Measurements from ENCODE around the genes ECRG4, SLC5A7 and LIMS1.

GRCh38 chr2:105437590-105438144, 38.8 kb upstream of the FHL2 start:
- RAMPAGE, long total RNA: no peak
- RRBS: no CpG with 5 or more reads among the region's 3 CpGs

DNA sequence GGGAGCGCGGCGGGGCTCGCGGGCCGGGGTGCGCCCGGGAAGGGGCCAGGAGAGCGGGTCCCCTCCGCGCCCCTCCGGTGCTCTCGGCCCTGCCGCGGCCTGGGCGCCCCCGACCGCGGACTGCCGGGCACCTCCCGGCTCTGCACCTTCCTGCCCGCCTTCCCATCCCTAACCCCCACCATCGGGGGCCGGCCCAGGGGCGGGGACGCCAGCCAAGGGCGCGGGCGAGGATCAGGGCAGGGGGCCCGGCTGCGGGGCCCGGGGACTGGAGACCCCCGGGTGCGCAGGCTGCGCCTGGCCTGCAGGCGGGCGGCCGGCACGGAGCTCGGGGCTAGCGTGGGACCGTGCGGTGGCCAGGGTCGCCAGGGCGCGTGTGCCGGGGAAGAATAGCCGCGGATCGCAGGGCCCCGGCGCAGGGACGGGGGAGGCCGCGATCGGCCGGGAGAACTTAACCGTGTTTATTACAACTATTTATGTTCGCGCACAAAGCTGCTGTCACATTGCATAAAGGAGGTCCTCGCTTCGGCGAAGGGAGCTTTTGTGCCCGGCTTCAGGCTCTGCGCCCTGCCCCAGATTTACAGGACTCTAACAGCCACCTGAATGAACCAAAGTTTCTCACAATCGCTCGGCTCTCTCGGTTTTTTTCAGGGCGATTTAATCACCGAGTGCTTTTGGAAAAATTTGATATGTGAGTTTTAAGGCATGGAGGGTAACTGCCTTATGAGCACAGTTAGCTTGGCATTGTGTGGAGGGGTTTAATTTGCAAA, 671 bp downstream of the NCK2 start:
- RAMPAGE, long total RNA: no peak
- RRBS: under 1% methylated on average over 38 of the region's 70 CpGs

GRCh38 chr2:105746418-105747255, 1.9 kb downstream of the NCK2 start:
- RAMPAGE, long total RNA: no peak
- RRBS: no CpG with 5 or more reads among the region's 17 CpGs

DNA sequence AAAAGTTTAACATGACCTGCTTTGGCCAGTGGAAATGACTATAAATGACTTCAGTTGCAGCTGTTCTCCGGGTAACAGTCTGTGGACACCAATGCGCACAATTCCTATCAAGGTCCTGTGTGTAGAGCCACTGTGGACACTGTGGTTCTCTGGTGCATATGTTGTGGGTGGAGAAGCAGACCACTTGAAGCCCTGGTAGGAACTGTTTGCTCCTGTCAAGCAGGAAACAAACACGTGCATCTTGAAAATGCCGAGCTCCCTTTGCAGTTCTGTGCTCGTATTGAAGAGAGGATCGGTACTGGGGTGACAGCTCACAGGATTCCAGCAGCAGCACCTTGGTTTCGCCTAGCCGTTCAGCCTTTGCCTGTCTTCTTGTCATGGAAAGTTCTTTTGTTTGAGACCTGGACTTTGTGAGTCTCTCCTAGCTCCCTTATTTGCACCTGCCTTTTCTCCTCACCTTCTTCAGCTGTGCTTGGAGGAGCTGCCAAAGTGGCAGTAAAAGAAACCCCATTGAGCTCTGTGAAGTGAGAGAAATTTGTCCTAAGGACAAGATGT, 32.9 kb downstream of the NCK2 start:
- RAMPAGE, long total RNA: no peak
- RRBS: no CpG with 5 or more reads among the region's 8 CpGs

DNA sequence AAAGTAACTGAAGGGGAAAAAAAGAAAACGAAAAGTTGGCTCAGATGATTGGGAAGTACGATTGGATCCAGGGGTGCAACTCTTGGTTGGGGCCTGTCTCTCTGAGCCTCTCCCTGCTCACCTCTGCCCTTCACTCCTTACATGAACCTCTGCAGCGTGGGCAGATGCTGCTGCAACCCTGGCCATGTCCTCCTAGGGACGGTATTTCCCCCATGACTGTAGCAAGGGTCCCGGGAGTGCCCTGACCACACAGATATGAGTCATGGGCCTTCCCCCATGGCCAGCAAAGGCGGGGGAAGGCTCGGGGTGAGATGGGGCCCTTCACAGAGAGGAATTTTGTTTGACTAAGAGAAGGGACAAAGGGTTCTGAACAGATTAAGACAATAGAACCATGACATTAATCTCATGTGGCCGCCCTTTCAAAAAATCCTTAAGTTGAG, 129.0 kb downstream of the NCK2 start:
- RAMPAGE, long total RNA: no peak
- RRBS: no CpG with 5 or more reads among the region's 8 CpGs

DNA sequence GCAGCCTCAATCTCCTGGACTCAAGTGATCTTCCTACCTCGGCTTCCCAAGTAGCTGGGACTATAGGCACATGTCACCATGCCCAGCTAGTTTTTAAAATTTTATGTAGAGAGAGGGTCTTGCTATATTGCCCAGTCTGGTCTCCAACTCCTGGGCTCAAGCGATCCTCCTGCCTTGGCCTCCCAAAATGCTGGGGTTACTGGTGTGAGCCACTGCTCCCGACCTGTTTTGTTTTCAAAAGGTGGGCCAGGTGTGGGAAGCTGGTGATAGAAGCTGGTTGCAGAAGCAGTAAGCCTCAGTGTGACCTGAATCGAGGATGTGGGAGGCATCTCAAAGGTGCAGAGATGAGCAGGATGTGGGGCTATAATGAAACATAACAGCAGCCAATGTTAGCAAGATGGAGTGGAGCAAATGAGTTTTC, 136.2 kb upstream of the ECRG4 start:
- RAMPAGE, long total RNA: no peak
- RRBS: no CpG with 5 or more reads among the region's 4 CpGs

GRCh38 chr2:105934032-105934373, 131.5 kb upstream of the ECRG4 start:
- RAMPAGE, long total RNA: no peak
- RRBS: no CpG with 5 or more reads among the region's 3 CpGs

DNA sequence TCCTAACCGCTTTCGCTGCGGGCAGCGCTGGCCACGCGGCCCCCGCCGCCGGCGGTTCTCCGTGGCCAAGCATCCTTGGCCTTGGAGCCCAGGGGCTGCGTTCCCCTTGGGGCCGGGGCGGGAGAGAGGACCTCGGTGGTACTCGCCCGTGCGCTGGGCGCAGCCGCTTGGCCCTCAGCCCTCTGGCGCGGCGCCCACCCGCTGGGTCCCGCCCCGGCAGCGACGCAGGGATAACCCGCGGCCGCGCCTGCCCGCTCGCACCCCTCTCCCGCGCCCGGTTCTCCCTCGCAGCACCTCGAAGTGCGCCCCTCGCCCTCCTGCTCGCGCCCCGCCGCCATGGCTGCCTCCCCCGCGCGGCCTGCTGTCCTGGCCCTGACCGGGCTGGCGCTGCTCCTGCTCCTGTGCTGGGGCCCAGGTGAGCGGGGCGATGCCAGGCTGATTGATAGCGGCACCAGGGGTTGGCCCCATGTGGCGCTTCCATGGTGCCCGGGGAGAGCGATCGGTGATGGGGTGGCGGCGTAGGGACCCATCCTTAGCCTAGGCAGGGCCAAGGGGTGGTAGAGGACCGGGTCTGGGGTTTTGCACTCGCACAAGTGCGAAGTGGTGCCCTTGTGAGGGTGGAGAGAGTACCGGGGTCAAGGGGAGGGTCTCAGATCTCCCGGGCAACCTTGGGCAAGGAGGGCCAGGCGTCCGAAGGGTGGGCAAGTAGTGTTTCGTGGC, at the start of gene ECRG4:
Gene ECRG4 (plus strand): TSS at position 260 of the 720 bp plus-strand sequence.
- RAMPAGE, long total RNA: no peak
- RRBS: 4% methylated on average over 39 of the region's 67 CpGs

DNA sequence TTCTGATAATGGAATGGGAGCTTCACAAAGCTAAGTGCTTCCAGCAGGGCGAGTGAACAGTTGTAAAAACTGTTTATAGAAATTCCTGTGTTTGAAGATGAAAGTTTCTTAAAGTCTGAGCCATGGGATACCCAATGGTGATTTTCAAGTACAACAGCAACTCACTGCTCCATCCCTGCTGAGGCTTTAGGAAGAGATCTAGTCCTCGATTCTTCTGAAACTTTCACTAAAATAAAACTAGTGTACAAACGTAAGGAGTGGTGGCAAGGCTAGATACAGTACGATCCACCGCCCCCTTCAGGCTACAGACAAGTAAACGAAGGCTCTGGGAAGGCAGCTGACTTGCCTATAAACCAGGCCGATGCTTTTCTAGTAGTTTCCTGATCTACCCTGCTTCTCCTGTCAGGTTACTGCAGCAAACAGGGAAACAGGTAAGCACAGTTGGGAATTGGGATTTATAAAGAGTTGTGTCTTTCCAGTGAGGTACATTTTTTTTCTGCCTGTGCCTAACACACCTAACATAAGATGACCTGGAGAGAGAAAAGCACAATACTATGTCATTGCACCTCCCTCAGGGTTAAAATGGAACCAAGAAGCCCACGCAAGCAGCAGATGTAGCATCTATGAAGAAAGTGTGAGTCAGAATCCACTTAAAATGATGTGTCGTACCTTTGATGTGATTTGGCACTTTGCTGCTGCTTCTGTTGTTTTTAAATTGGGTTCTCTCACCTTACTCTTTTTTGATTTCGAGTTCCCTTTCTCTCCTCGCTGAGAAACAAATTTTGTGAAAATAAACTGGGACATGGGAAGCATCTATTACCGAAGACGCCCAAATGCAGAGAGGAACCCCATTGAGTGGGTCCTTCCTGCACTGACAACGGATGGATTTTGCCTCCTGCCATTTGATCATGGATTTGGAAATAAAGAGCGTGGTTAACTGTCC, 20.0 kb downstream of the ECRG4 start:
- RAMPAGE, long total RNA: no peak
- RRBS: no CpG with 5 or more reads among the region's 15 CpGs

DNA sequence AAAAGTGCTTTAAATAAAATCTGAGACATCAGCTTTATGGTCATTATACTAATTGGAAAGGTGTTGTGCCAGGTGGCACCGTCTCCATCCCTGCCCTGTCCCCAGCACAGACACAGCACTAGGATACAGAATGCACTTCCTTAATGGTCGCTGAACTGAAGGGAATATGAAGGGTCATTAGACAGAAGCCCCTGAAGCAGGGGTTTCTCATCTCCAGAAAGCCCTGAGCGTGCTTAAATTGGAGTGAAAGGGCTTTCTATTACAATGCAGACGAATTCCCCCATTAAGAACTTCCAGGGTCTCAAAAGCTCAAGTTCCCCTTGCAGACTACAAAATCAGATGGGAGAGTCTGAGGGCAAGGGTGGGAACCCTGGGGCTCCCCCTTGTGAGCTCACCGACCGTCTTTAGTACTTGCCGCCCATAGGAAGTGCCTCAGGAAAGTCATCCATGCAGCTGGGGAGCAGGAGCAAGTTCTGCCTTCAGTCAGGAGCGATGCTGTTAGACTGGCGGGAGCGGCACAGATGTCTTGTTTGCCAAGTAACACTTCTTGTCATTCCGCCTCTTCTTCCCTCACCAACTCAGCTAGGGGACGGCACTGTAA, 34.4 kb downstream of the UXS1 start:
- RAMPAGE, long total RNA: no peak
- RRBS: no CpG with 5 or more reads among the region's 12 CpGs

- RAMPAGE, long total RNA: no peak
- RRBS: 90% methylated on average over 2 of the region's 16 CpGs
Measured at GRCh38 chr2:106343198-106343598, 125.0 kb downstream of the RGPD3 start.

DNA sequence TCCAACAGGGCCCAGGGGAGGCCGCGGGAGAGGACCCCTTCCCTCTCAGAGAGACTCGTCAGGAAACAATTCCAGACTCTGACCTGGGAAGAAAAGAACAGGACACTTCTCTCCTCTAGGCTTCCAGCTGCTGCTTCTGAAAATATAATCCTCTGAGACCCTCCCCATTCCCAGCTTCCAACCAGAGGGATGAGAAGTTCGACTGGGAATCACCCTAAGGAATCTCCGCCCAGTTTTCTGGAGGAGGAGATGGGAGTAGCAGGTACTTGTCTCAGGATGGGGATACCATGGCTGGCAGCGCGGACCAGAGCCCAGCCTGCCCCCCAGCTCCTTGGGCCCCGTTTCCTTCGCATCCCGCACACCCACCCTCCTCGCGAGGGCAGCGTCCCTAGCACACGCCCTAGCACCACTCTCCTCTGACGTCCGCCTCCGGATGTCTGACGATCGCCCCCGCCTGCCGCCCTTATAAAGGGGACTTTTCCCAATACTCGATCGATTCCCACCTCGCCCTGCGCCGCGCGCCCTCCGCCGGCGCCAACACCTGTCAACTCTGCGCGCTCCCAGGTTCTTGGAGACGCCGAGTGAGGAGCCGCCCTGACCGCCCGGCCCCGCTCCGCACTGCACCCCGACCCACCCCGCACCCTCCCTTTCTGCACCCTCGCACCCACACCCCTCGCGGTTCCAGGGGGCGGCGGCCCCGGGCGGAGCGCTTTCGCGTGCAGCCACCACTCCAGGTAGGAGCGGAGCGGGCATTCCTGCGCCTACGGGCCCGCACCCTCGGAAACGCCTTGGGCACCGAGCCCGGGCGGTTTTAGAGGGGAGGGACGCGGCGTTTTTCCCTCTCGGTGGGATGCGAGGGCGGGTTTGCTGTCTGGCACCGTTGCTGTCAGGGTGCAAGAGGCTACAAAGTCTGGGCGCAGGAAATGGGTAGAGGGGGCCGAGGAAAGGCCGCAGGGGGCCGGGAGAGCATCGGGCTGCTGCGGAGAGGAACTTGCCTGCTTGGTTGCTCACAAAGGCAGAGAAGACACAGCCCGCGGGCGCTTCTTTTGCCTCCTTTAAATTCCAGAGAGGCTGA, at the start of gene SLC5A7:
Gene SLC5A7 (plus strand): TSS at position 495 of the 1,075 bp plus-strand sequence.
- RAMPAGE, long total RNA: no peak
- RRBS: 2% methylated on average over 29 of the region's 78 CpGs

DNA sequence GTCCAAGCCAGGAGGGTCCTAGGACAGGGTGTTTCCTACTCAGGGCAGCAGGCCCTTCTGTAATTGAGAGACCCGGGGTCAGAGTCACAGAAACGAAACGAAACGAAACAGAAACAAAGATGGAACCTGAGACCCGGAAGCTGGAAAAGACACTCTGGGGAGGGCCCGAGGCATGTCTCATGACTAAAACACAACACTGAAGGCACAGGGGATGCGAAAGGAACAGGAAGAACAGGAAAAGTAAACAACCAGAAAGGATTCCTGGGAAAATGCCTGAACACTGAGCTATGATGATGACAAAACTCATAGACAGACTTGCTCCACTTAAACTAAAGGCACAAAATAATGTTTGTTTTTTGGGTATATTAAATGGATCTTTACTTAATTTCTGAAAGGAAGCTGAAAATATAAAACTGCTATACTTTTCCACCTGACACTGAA, 16.7 kb upstream of the SULT1C2 start:
- RAMPAGE, long total RNA: no peak
- RRBS: 57% methylated on average over 2 of the region's 7 CpGs

DNA sequence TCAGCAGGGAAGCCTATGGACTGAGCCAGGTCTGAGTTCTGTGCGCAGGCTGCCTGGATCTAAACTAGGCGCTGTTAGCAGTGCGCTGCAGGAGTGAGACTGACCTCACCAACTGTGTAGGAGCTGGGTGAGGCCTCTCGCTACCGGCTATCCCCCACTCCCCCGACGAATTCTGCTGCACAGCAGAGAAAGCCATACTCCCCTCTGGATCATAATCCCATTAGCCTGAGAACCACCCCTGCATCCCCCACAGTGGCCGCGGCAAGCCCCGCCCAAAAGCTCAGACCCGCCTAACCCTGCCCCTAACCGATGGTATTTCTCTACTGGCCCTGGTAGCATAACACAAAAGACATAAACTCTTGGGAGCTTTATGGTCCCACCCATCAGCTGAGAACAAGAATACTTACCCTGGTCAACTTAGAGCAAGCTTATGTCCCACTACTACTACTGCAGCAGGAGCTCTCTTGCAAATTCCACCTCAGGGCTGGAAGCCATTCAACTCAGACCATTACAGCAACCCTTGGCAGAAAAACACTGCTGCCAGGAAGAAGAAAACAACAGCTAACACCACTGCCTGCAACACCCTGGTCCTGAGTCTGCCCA, 28.0 kb downstream of the SULT1C2 start:
- RAMPAGE, long total RNA: no peak
- RRBS: no CpG with 5 or more reads among the region's 12 CpGs

- RAMPAGE, long total RNA: no peak
- RRBS: no CpG with 5 or more reads among the region's 26 CpGs
Measured at GRCh38 chr2:108449376-108450284, 624 bp downstream of the GCC2 start.

DNA sequence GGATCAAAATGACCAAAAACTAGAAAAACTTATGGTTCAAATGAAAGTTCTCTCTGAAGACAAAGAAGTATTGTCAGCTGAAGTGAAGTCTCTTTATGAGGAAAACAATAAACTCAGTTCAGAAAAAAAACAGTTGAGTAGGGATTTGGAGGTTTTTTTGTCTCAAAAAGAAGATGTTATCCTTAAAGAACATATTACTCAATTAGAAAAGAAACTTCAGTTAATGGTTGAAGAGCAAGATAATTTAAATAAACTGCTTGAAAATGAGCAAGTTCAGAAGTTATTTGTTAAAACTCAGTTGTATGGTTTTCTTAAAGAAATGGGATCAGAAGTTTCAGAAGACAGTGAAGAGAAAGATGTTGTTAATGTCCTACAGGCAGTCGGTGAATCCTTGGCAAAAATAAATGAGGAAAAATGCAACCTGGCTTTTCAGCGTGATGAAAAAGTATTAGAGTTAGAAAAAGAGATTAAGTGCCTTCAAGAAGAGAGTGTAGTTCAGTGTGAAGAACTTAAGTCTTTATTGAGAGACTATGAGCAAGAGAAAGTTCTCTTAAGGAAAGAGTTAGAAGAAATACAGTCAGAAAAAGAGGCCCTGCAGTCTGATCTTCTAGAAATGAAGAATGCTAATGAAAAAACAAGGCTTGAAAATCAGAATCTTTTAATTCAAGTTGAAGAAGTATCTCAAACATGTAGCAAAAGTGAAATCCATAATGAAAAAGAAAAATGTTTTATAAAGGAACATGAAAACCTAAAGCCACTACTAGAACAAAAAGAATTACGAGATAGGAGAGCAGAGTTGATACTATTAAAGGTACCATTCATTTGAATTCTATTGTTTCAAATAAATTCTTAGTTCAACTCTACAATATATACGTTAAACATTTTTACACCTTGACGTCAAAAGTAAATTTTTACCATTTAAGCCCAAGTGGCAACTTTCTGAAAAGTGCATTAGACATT, 22.6 kb downstream of the GCC2 start:
- RAMPAGE, long total RNA: no peak
- RRBS: no CpG with 5 or more reads among the region's 5 CpGs

DNA sequence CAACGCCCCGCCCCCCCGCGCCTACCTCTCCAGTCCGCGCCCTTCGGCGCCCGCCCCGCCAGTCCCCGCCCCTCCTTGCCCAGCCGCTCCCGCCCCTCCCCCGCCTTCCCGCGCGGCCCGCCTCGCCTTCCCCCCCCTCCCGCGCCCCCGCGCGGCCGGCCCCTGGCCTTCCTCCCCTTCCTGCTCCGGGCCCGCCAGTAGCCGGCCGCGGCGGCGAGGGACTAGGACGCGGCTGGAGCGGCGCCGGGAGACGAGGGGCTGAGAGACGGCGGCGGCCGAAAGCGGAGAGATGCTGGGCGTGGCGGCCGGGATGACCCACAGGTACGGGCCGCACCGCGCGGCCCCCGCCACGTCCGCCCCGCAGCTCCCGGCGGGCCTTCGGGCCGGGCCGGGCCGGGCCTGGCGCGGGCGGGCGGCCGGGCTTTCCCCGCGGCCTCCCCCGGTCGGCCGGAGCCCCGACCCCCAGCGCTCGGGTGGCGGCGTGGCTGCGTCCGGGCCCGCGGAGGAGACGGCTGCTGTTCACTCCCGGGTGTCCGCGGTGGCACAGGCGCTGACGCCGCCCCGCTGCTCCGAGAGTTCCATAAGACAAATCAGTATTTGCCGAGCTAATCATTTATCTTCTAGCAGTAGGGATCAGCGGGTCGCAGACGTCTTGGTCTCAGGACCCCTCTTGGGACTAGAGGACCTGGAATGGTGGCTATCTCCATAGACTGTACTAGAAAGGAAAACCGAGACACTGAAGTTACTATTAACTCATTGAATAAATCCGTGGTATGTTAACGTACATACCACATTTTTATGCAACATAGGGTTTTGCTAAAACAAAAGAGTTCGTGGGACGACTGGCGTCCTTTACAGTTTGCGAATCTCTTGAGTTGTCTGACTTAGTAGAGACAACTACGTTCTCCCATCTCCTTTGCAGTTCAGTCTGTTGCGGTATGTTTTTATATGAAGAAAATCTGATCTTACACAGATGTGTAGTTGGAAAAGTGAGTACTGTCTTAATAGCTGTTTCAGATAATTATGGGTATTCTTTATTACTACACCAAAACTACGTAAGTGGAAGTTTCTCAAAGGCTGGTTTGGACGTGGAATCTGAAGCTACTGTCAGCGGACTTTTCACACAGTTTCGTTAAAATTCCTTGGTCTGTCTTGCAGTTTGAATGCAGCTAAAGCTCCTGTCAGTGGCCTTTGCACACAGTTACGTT, at the start of gene LIMS1:
Gene LIMS1 (plus strand): TSS at position 197 of the 1,208 bp plus-strand sequence.
- RAMPAGE, long total RNA: start-site peak on the plus strand centred at position 203 of the sequence, 90 bp wide, 405 and 416 reads in 2 replicates
- RRBS: 1% methylated on average over 37 of the region's 107 CpGs

- RAMPAGE, long total RNA: no peak
- RRBS: no CpG with 5 or more reads among the region's 6 CpGs
Measured at GRCh38 chr2:108535482-108535656, 1.1 kb downstream of the LIMS1 start.

DNA sequence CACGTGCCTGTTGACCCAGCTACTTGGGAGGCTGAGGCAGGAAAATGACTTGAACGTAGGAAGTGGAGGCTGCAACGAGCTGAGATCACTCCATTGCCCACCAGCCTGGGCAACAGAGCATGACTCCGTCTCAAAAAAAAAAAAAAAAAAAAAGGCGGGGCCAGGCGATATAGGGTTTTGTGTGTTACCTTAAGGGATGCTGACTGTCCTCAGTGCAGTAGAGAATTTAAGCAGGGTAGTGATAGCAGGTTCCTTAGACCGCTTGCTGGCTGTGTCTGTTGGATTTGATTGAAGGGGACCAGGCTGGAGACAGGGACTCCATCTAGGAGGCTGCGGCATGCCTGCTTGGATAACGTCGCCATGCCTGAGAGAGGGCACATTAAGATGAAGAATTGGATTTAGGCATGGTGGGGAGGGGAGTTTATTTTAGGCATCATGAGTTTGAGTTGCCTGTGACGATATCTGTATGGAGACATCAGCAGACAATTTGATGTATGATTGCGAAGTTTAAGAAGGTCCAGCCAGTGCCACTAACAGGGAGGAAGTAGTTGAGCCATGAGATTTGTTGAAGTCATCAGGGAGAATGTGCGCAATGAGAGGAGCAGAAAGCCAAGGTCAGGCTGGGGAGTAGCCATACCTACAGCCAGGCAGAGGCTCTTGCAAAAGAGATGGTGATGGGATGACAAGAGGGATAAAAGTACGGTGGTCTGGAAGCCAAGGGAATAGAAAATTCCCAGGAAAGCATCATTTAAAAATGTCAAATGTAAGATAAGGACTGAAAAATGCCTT, 50.9 kb downstream of the LIMS1 start:
- RAMPAGE, long total RNA: no peak
- RRBS: no CpG with 5 or more reads among the region's 14 CpGs

DNA sequence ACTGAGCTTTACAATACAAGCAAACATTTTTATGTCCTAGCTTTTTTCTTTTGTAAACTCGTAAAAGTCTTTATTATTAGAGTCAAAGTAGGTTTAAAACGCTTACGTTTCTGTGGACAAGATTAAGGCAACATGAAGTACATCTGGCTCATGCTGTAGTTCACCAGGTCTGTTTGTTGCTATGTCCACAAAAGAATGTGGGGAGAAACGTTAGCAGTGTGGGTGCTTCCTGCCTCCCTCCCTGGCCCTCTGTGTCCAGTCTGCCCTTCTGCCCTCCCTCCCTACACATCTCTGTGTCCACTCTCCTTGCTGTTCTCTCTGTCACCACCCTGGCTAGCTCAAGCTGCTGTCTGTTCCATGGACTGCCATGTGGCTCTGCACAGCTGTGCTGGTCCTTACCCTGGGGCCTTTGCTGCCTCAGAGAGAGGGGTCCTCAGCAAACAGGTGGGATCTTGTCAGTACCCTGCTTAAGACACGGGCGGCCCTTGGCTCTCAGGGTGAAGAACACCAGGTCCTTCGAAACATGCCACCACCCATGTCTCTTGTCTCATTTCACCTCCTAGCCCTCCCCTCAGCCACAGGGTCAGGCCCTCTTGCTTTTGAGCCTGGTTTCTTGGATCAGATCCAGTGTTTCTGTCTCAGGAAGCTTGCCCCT, 79.1 kb downstream of the LIMS1 start:
- RAMPAGE, long total RNA: no peak
- RRBS: no CpG with 5 or more reads among the region's 7 CpGs

All from kidney epithelial cell (primary cell).